Paraaortic lymph node (tissue), 1 donor: ENCODE data around the genes THY1 and POU2F3.

DNA sequence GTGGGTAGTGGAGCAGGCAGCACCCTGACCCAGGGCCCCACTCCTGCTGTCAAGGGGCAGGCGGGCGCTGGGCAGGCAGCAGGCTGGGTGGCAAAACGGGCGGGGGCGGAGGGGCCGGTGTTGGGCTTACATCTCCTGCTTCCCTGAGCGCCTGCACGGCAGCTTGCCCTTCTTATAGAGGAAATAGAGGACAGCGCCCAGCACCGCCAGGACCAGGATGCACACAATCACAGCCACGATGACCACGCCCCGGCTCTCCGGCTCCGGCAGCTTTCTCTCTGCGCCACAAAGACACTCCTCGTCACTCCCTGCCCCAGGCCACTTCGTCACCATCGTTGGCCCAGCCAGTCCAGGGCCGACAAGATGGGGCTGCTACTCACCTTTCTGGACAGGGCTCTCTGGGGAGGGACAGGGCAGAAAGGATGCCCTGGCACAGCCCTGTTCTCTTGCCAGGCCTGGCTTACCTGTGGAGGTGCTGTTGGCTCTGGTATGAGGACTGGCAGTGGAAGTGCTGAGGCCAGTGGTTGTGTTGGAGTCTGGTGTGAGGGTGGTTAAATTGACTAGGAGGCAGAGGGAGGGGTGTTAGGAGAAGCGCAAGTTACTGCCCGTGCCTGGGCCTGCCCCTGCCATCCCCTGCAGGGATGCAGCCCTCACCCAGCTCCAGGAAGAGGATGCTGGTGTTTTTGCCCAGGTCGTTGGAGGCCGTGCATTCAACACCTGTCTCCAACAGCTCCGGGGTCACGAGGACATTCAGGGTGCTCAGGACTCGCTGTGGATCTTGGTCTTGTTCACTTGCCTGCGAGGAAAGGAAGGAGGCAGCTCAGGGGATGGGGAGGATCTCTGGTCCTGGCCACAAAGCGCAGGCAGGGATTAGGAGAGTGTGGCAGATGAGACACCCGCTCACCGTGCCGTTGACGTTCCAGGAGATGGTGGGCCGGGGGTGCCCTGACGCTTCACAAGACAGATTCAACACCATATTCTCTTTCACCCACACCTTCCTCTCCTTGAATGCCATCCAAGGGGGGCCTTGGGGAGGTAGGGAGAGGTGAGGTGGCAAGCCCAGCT, 6.0 kb downstream of the MCAM start:
- PRO-cap: no peak

- PRO-cap: no peak
Observed at GRCh38 chr11:119370502-119371195, 10.8 kb downstream of the USP2 start.

DNA sequence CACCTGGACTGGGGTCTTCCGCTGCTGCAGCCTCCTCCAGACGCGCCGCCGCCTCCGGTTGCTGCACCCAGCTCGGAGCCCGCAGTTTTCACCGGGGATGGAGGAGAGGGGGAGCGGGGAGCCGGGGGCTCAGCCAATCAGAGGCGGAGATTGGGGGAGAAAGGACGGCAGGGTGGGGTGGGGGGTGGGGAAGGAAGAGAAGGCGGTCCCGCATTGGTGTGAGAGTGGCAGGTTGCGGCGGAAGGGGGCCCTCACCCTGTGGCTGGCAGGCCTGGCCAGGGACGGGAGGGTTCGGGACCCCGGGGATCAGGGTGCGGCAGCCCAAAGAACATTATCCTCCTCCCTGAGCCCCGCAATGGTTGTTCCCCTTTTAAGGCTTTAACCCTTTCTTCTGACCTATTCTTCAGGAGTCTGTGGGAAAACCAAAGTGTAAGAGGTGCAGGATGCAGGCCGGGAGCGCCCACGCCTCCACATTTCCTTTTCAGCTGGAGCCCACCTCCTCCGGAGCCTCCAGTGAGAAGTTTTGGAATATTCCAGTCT, at the start of gene THY1:
THY1 (minus strand) TSS at position 63 of the 540 bp plus-strand sequence.
- PRO-cap: bidirectional peak, plus-strand start at position 230 of the sequence, minus-strand start at position 63 of the sequence

DNA sequence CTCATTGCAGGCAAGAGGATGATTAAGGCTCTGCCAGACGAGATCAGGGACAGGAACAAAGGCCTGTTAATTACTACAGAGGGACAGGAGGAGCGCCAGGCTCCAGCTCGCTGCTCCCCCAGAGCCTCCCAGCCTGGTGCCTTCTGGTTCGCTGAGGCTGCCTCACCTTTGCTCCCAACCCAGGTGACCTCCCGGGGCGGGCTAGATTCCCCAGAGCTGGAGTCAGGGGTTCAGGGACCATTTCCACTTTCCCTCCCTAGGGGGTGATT, 69.4 kb upstream of the THY1 start:
- PRO-cap: no peak

GRCh38 chr11:119503107-119503354, 80.1 kb upstream of the THY1 start:
- PRO-cap: unidirectional peak, plus-strand start at chr11:119503300

GRCh38 chr11:119615448-119616197, 113.4 kb downstream of the NECTIN1 start:
- PRO-cap: no peak

DNA sequence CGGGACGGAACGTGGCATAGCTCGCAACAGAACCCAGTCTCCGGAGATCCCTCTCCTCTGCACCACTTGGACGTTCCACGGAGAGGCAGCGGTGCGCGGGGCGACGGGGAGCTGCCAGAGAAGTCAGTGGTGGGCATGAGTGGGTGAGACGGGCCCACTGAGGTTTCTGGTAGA, 572 bp upstream of the NECTIN1 start:
- PRO-cap: no peak

GRCh38 chr11:119990275-119990703, 147.6 kb downstream of the TRIM29 start:
- PRO-cap: no peak

DNA sequence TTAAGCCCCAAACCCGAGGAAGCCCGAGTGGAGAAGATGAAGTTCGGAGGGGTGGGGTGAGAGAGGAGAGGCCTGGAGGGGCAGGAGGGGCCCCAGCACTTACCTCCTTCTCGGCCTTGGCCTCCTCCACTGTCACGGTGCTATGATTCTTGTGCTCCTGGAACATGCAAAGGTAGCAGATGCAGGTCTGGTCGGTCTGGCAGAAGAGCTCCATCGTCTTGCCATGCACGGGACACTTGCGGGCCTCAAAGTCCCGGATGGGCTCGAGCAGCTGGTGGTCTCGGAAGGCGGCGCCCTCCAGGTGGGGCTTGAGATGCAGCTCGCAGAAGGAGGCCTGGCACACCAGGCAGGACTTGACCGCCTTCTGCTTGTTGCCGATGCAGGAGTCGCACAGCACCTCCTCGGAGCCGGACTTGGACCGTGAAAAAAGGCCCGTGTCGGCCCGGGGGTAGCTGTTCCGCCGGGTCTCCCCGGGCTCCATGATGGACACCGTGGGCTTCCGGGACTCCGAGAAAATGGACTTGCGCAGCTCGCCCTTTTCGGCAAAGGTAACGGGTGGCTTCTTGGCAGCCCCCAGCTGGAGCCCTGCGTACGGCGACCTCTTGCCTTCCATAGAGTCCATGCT, 676 bp downstream of the TRIM29 start:
- PRO-cap: no peak

DNA sequence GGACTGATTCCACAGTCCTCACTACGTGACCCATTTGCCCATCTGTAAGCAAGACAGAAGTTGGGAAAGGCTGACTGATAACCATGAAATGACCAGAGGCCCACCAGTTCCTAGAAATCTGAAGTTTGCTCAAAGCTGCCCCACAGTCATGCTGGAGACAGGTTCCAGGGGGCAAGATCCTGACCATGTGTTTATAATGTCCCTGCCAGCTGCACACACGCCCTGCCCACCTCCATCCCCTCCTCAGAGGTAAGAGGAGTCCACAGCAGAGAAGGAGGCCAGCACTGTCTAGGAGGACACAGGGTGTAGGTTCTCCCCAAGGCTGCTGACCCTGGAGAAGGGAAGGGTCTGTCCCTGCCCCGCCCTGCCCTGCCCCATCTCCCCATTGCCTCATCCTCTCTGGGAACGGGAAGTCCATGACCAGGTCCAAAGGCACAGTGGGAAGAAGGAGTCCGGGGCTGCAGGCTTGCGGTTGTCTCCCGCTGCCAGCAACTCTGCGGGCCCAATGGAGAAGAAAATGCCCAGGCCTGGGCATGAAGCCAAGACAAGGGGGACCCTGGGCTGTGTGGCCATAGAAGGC, 11.9 kb upstream of the OAF start:
- PRO-cap: no peak

- PRO-cap: no peak
Observed at GRCh38 chr11:120211234-120211948, 559 bp downstream of the OAF start.

DNA sequence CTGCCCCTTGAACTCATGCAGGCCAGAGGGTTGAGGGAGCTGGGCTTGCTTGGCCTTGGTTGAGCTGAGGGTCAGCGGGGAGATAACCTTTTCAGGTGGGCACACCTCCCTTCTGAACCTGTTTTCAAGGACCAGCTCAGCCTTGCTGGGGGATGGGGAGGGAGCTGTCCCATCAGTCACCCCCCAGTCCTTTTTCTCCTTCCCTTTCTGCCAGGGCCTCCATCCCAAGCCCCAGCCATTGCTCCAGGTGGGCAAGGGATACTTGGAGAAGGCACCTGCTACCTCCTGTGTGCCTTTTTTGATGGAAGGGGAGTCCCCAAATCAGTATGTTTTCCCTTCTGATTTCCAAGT, 9.1 kb upstream of the POU2F3 start:
- PRO-cap: no peak

- PRO-cap: no peak
Observed at GRCh38 chr11:120239572-120240428, at the start of gene POU2F3. Gene POU2F3 (plus strand): TSS chr11:120240140.

- PRO-cap: no peak
Observed at GRCh38 chr11:120304484-120304871, 20.6 kb upstream of the TLCD5 start.

DNA sequence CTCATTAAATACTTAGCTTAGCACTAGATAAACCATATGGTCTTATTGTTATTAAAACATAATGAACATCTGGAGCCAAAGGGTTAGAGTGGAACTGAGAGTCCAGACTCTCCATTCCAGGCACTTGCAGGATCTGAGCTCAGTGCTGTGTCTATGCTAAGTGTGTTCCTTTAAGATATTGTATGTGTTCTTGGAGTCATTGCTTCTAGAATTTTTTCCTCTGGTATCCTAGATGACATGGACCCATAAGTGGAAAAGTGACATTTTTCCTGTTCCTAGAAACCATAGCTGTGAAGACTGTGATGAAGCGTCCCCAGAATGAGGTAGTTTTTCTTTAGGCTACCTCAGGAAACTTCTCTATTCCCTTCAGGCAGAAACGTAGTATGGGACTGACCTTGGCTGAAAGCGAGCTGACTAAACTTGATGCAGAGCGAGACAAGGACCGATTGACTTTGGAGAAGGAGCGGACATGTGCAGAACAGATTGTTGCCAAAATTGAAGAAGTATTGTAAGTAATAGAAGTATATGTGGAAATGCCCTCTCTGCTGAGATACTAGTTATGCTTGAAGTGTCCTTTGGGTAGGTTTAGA, 64.9 kb upstream of the GRIK4 start:
- PRO-cap: no peak

GRCh38 chr11:120488480-120489179, 22.9 kb upstream of the GRIK4 start:
- PRO-cap: no peak

GRCh38 chr11:120829287-120829577, 194.7 kb upstream of the TBCEL start:
- PRO-cap: no peak

DNA sequence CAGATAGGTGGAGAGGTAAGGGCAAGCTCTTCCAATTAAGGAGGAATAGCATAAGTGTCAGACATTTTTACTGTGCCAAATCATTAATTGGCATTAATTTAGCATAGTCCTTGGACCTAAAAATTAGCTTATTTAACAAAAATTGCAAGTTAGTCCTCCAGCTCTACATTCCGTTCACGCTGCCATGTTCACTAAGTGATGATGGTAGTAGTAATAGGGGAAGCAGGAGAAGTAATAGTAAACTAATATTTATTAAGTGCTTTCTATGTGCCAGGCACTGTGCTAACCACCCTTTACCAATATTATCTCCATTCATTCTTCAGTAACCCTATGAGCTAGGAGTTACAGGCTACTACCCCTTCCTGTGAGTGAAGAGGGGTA, 11.0 kb downstream of the TBCEL start:
- PRO-cap: no peak

DNA sequence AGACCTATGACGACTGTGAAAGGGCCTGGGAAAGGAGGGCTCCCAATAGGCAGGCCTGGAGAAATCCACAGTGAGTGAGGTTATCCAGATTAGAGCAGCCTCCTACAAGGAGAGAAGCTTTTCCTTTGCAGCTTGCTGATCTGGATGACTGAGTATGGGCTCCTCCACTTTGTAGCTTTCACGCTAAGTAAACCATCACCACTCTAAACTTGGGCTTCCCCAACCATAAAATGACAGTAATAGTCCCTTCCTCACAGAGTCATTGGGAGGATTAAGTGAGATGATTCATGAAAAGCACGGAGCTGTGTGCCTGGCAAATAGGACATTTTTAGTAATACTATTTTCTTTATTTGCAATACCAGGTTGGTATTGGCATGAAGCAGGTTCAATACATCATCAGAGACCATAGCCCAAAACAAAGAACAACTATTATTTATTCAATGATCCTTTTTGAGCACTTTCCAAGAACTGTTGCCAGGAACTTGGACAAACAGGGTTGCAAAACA, 65.2 kb downstream of the SC5D start:
- PRO-cap: no peak

GRCh38 chr11:121391987-121392368, 60.1 kb upstream of the SORL1 start:
- PRO-cap: no peak